NB4 (cell line): ENCODE measurements around the gene CMTR1.

GRCh38 chr6:36368920-36369430, 18.5 kb downstream of the ETV7 start:
- RRBS, result no CpG with 5 or more reads among the region's 11 CpGs

- RRBS, result no CpG with 5 or more reads among the region's 19 CpGs
Observed at GRCh38 chr6:36545919-36547007, 1.0 kb downstream of the STK38 start.

- RRBS, result no CpG with 5 or more reads among the region's 12 CpGs
Observed at GRCh38 chr6:36579616-36580410, 14.3 kb upstream of the SRSF3 start.

DNA sequence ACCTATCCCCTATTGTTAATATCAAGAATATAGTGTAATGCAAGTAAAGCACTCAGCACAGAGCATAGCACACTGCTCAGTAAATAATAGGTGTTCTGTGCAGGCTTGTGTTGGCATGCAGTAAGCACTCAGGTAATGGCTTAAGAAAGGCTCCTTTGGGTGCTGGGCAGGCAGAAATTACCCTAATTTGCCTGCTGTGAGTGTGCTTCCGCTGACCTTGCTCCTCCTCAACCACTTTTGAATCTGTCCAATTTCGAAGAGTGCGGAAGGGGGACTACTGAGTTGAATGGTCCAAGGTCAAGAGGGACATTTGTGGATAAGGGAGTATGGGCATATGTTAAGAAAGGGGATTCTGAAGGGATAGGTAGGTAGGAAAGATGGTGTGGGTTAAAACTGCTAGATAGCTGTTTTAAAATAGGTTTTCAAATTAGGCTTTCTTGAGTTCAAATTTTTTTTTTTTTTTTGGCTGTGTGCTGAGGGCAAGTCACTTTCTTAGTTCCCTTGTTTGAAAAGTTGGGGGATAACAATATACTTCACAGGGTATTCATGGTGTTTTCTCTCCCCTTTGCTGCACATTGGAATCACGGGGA, 15.5 kb downstream of the SRSF3 start:
- RRBS, result no CpG with 5 or more reads among the region's 4 CpGs

GRCh38 chr6:36686778-36687426, 8.4 kb downstream of the CDKN1A start:
- RRBS, result no CpG with 5 or more reads among the region's 8 CpGs

DNA sequence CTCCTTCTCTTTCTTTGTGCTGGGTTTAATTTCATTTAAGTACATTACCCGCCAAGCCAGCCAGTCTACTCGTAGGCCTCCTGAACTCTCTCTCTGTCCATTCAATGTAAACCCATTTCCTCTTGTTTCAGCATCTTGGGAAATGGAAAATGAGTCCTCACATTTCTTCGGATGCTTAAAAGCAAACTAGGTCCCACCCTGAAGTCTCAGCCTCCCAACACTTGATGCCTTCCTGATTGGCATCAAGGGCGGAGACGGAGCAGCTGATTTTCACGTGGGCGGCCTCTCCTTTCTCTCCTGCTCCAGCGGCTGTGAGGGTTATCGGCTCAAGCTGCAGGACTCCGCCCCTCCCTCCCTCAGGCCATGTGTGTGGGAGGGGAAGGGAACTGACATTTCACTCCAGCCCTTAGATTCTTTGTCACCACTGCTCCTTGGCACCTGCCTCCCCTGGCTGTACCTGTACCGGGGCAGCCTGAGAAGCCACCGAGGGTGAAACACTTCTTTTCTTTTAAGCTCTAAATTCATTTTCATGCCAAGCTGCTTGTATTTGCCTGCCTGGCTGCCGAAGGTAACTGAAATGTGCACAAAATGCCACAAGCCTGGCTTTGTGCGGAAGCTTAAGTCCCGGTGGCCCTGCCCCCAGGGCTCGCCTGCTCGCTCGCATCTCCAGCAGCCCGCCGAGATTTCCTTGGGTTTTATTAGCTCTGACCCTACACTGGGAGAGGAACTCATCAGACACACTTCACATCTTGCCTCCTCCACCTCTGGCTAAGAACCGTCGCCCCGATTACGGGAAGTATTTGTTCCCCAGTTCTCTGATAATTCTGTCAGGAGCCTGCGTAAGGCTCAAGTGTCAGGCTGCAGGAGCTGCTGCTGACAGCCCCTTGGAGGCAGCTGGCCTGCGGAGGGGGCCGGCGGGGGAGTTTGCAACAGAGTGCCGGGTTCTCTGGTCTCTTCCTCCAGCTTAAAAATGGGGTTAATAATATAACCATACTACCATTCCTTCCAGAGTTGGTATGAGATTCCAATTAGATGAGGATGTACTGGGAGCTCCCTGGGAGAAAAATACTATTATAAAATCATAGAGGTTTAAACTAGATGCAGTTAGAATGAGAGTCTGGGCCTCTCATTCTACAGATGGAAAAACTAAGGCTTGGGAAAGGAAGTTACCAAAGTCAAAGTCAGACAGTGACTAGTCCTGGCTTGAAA, 9.6 kb upstream of the CPNE5 start:
- RRBS, result no CpG with 5 or more reads among the region's 29 CpGs

GRCh38 chr6:36865751-36866162, 8.8 kb downstream of the PPIL1 start:
- RRBS, result no CpG with 5 or more reads among the region's 2 CpGs

- RRBS, result no CpG with 5 or more reads among the region's 3 CpGs
Observed at GRCh38 chr6:36908557-36909164, 22.9 kb downstream of the C6orf89 start.

DNA sequence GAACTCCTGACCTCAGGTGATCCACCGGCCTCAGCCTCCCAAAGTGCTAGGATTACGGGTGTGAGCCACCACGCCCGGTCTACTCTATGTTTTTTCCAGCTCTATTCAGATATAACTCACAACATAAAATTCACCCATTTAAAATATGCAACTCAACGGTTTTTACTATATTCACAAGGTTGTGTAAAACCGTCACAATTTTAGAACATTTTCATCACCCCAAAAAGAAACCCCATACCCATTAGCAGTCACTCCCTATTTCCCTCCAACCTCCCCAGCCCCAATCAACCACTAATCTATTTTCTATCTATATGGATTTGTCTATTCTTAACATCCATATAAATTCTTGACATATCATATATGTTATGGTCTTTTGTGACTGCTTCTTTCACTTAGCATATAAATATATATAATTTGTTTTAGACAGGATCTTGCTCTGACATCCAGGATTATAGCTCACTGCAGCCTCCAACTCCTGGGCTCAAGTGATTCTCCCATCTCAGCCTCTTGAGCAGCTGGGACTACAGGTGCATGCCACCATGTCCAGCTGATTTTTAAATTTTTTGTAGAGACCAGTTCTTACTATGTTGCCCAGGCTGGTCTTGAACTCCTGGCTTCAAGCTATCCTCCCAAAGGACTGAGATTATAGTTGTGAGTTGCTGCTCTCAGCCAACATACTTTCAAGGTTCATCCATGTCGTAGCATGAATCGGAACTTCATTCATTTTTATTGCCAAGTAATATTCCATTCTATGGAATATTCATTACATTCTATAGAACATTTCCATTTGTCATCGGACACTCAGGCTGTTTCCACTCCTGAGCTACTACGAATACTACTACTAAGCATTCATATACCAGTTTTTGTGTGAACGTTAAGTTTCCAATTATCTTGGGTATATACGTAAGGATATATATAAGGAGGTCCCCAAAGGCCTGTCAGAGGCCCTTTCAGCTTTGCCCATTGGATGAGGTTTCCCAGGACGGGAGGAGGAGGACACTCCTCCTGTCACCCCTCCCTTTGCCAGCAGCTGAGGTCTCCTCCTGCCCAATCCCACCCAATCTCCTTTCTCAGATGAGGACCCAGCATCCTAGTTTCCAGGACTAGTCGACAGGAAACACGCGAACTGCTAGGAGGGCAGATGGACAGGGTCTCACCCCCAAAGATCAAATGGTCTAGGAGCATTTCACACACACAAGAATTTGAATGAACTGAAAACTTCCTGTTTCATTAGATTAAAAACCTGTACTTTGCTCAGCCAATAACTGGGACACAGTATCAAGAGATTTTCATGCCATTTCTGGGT, 11.5 kb downstream of the PI16 start:
- RRBS, result no CpG with 5 or more reads among the region's 16 CpGs

DNA sequence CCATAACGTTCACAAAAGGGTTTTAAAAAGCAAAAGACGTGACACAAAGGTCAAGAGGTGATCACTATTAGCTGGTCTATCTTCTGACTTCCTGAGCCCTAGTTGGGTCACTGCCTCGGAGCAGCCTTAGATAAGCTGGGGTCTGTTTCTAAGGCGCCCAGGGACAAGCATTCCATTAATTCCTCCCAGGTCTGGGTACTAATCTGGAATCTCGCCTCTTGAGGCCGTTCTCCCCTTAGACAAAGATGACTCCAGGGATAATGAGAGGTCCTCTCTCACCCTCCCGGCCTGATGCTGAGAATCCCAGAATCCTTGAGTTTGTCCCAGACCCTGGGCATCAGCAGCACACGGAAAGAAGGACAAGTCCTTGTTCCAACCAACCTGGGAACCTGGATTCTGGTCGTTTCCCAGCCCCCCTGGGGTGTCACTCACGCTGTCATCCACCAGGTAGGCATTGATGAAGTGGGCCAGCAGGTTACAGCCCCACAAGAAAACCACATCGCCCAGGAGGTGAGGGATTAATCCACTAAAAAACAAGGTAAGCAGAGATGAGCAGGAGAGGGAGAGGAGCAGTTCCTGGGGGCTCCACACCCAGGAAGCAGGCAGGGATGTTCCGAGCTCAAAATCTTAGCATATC, 13.6 kb downstream of the MTCH1 start:
- RRBS, result no CpG with 5 or more reads among the region's 12 CpGs

GRCh38 chr6:36999103-36999635, 6.3 kb upstream of the FGD2 start:
- RRBS, result no CpG with 5 or more reads among the region's 12 CpGs

- RRBS, result no CpG with 5 or more reads among the region's 17 CpGs
Observed at GRCh38 chr6:37013543-37014170, 8.2 kb downstream of the FGD2 start.

DNA sequence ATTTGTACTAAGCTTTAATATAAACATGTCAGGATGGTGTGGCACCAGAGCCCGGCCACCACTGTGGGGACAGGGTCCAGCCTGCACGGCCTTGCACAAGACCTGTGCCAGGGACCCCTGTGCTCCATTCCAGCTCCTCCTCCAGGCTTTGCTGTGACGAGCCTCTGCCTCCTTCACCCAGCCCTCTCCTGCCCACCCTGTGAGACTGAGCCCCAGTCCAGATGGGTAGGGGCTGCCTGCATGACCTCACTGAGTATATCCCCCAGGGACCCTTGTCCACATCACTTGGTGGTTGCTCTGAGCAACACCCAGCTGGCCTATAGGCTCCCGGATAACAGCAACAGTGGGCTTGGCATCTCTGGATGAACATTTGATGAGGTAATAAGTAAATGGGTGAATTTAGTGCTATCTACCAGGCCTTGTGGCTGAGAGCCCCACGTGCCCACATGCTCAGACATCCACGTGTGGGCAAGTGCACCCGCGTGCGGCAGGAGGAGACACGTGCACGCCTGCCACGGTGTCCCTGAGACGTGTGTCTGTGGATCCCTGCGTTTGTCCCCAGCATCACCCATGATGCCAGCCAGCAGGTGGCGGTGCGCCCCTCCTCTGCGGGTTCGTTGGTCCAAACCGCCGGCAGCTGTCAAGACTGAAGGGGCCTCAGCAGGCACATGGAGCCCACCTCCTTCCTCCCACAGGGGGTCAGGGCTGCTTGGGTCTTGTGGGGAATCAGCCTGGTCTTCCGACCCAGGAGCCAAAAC, 45.8 kb downstream of the FGD2 start:
- RRBS, result no CpG with 5 or more reads among the region's 21 CpGs

- RRBS, result no CpG with 5 or more reads among the region's 10 CpGs
Observed at GRCh38 chr6:37104386-37105073, 65.4 kb upstream of the PIM1 start.

- RRBS, result no CpG with 5 or more reads among the region's 3 CpGs
Observed at GRCh38 chr6:37126562-37126859, 43.4 kb upstream of the PIM1 start.

- RRBS, result 1% methylated on average over 25 of the region's 39 CpGs
Observed at GRCh38 chr6:37432750-37433351, at the start of gene CMTR1. TSS of gene CMTR1 (plus strand) at chr6:37433221.

DNA sequence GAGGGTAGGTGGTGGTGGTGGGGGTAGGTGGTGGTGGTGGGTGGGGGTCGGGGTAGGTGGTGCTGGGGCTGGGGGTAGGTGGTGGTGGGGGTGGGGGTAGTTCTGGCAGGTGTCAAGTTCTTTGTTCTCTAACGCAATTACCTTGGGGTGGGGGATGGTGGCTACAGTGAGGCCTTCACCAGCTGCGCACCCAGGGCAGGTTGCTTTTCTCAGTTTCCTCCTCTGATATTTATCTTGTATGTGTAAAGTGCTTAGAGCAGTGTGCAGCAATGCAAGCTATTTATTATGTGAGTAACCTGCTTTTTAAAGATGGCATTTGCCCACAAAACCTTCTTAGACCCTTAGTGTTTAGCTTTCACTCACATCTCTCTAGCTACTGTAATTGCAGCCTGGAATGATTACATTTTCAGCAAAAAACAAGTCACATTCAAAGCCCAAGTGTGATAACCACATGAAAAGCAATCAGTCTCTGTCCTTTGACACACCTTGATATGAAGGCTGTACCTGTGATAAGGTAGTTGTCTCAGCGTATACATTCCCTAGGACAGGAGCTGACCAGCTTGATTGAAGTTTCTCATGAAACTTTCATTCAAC, 8.3 kb upstream of the CCDC167 start:
- RRBS, result no CpG with 5 or more reads among the region's 4 CpGs

GRCh38 chr6:37997305-37997938, 177.9 kb downstream of the ZFAND3 start:
- RRBS, result no CpG with 5 or more reads among the region's 3 CpGs

DNA sequence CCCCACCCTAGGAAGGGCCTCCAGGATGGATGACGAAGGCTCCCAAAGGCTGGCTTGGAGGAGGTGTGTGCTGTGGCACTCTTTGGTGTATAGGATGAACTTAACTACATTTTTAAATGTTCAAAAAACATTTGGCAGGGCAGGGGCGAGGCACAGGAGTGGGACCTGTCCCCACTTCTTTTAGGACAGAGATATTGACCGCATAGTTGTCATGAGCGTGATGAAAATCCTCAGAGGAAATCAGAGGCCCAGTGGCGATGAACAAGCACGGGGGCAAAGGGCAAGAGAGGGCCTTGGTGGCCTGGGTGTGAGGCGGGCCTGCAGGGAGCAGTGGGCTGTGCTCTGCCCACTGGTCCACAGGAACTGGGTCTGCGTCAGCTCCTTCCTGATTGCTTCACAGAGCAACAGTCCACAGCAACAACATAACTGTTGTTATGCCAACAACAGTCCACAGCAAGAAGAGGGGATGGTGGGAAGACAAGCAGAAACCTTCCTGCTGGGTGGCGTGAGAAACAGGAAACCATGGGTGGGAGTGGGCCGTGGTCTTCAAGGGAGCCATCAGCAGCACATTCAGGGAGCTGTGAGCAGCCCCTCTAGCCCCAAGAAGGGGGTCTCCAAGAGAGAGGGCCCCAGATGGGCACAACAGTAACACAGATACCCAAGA, 335.6 kb downstream of the ZFAND3 start:
- RRBS, result no CpG with 5 or more reads among the region's 10 CpGs

DNA sequence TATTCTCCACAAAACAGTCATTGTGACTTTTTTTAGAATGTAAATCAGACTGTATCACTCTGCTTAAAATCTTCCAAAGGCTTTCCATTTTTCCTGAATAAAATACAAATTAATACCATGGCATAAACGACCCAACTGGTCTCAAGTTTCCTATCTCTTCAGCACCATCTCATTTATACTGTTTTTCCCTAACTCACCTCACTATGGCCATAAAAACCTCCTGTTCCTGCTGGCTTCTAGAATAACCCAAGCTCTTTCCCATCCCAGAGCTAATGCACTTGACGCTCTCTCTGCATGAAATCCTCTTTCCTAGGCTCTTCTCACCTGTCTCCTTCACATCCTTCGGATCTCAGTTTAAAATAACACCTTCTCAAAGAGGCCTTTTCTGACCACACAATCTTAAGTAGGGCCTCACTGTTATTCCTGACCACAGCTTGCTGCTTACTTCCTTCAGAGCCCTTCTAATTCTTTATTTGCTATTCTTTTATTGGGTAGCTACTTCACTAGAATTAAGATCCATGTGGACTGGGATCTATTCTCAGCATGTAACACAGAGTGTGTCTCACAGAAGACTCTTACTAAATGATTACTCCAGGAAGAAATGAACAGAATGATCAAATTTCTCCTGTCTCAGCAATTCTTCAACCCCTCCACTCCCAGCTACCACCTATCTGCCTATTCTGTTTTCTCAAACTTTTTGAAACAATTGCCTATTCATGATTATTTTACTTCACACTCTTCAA, 132.8 kb downstream of the BTBD9 start:
- RRBS, result no CpG with 5 or more reads among the region's 3 CpGs